ENCODE measurements around the gene SNAP29.

- PRO-cap, 4 experiments, result peak in 1 of 4 experiments; most common minus-strand start chr22:20697704 (in 1)
- RAMPAGE, long total RNA, 4 experiments, result no peak in any of the 4 experiments
These were observed 76.5 kb upstream of the SERPIND1 start for GRCh38 chr22:20697383-20697843.

- PRO-cap, 4 experiments, result peak in 4 of 4 experiments; most common plus-strand start chr22:20702963 (in 4); most common minus-strand start chr22:20702835 (in 3)
- RAMPAGE, long total RNA, 4 experiments, result start-site peak on the plus strand in 4 of 4 experiments, at chr22:20702777-20702966 at its widest, 5 to 9 reads per replicate
These were observed 71.1 kb upstream of the SERPIND1 start for GRCh38 chr22:20702434-20703496.

DNA sequence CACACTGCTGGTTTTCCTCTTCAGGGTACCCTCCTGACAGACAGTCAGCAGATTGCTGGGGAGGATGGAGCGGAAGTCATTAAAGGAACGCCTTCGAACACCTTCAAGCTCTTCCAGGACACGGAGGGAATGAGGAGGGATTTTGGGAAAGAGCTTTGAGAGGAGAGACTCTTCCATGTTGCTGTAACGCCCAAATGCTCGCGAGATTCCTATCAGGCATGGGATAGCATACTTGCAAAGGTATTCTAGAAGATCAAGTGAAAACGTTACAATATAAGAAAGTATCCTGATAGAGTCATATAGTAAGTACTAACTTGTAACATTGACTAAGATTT, 39.0 kb downstream of the PI4KA start:
- PRO-cap, 4 experiments, result no peak in any of the 4 experiments
- RAMPAGE, long total RNA, 4 experiments, result no peak in any of the 4 experiments

- PRO-cap, 4 experiments, result peak in 4 of 4 experiments; most common plus-strand start chr22:20859006 (in 3)
- RAMPAGE, long total RNA, 4 experiments, result start-site peak on the plus strand in 4 of 4 experiments, at chr22:20859010-20859095 at its widest, 745 to 1,135 reads per replicate
These were observed at the start of gene SNAP29 for GRCh38 chr22:20858940-20859562. Gene SNAP29, plus strand, starts transcription at chr22:20859007.

DNA sequence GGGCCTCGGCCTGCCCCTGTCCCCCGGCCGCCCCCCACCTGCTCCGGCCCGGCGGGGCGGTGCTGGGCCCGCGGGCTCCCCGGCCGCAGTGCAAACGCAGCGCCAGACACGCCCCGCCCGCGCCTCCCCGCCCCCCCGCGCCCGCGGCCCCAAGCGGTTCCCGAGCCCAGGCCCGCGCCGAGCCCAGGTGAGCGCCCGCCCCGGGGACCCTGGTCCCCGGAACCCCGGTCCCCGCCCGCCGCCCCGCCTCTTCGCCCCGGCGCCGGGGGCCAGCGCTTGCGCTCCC, 2.1 kb upstream of the AIFM3 start:
- PRO-cap, 4 experiments, result no peak in any of the 4 experiments
- RAMPAGE, long total RNA, 4 experiments, result no peak in any of the 4 experiments

- PRO-cap, 4 experiments, result no peak in any of the 4 experiments
- RAMPAGE, long total RNA, 4 experiments, result no peak in any of the 4 experiments
These were observed 1.3 kb upstream of the P2RX6 start for GRCh38 chr22:21013647-21014023.

- PRO-cap, 4 experiments, result no peak in any of the 4 experiments
- RAMPAGE, long total RNA, 4 experiments, result no peak in any of the 4 experiments
These were observed 57.0 kb downstream of the LRRC74B start for GRCh38 chr22:21102631-21103275.

DNA sequence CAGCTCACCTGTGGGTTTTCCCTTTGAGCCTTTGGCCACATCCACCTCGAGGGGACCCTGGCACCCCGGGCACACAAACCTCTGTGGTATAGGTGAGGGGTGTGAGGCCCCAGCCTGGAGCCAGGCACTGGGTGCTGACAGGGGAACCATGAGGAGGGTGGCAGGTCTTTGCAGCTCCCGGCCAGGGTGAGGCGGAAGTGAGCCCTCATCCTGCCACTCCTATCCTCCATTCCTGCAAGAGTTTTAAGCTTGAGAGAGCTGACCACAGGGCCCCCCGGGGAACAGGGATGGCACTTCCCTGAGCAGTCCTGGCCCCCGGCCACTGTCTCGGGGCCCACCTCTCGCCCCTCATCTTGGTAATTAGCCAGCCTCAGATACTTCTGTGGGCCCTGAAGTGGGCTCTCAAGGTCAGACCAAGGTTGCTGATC, 19.1 kb upstream of the TMEM191C start:
- PRO-cap, 4 experiments, result no peak in any of the 4 experiments
- RAMPAGE, long total RNA, 4 experiments, result no peak in any of the 4 experiments

- PRO-cap, 4 experiments, result no peak in any of the 4 experiments
- RAMPAGE, long total RNA, 4 experiments, result no peak in any of the 4 experiments
These were observed 9.3 kb downstream of the YDJC start for GRCh38 chr22:21620366-21621013.

- PRO-cap, 4 experiments, result no peak in any of the 4 experiments
- RAMPAGE, long total RNA, 4 experiments, result no peak in any of the 4 experiments
These were observed 6.4 kb downstream of the YDJC start for GRCh38 chr22:21623077-21624079.

DNA sequence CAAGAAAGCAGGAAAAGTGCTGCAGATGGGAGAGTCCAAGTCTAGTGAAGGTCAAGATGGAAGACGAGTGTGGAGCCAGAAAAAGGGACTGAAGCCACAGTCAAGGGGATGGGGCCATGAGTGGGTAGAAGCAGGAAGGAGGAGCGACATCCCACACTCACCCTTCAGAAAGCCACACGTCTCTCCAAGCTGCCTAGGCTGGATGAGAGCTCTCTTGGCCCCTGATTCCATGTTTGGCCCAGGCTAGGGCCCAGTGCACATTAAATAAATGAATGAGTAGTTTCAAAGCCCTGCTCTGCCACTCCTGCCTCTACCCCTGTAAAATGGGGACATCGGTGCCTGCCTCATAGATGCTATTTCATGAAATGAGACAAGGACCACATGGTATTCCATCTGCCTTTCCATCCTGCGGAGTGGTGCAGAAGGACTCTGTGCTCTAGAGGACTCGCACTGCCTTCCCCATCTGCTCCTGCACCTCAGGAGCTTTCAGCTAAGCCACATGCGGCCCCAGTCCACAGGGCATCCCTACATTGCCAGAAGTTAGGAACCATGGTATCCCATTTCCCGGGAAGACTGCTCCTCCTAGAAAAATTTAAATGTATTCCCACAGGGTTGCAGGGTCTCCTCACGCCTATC, 2.8 kb downstream of the YDJC start:
- PRO-cap, 4 experiments, result no peak in any of the 4 experiments
- RAMPAGE, long total RNA, 4 experiments, result no peak in any of the 4 experiments

- PRO-cap, 4 experiments, result no peak in any of the 4 experiments
- RAMPAGE, long total RNA, 4 experiments, result no peak in any of the 4 experiments
These were observed 8.8 kb upstream of the PPIL2 start for GRCh38 chr22:21656955-21657373.

- PRO-cap, 4 experiments, result no peak in any of the 4 experiments
- RAMPAGE, long total RNA, 4 experiments, result no peak in any of the 4 experiments
These were observed 25.4 kb upstream of the YPEL1 start for GRCh38 chr22:21760504-21761807.

GRCh38 chr22:21776906-21777436, 41.4 kb upstream of the YPEL1 start:
- PRO-cap, 4 experiments, result peak in 2 of 4 experiments; most common minus-strand start chr22:21777059 (in 2)
- RAMPAGE, long total RNA, 4 experiments, result no peak in any of the 4 experiments

GRCh38 chr22:22046399-22046866, 63.8 kb upstream of the TOP3B start:
- PRO-cap, 4 experiments, result peak in 2 of 4 experiments; most common minus-strand start chr22:22046497 (in 2)
- RAMPAGE, long total RNA, 4 experiments, result start-site peak on the minus strand in 2 of 4 experiments, at chr22:22046471-22046647 at its widest, 5 to 19 reads per replicate

DNA sequence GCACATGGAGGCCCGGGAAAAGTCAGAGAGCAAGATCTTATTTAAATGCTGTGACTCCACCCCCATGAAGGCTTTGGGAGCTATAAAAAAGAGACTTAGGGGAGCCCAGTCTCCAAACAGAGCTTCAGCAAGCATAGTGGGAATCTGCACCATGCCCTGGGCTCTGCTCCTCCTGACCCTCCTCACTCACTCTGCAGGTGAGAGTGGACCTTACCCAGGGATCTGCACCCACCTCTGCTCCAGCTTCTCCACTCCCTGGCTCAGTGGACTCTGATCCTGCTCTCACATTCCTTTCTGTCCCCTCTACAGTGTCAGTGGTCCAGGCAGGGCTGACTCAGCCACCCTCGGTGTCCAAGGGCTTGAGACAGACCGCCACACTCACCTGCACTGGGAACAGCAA, 29.9 kb upstream of the VPREB1 start:
- PRO-cap, 4 experiments, result no peak in any of the 4 experiments
- RAMPAGE, long total RNA, 4 experiments, result start-site peak on the plus strand in 4 of 4 experiments, centred at positions 112 to 121 of the sequence, 27 to 1,267 reads per replicate

- PRO-cap, 4 experiments, result peak in 1 of 4 experiments; most common plus-strand start chr22:22375849 (in 1); most common minus-strand start chr22:22375853 (in 1)
- RAMPAGE, long total RNA, 4 experiments, result start-site peak on the plus strand in 3 of 4 experiments, at chr22:22375983-22375991 at its widest, 34 to 194 reads per replicate
These were observed 131.1 kb downstream of the VPREB1 start for GRCh38 chr22:22375541-22376199.

- PRO-cap, 4 experiments, result no peak in any of the 4 experiments
- RAMPAGE, long total RNA, 4 experiments, result start-site peak on the plus strand in 3 of 4 experiments, at chr22:22409759-22409803 at its widest, 3,588 to 15,548 reads per replicate
These were observed 99.1 kb downstream of the ZNF280B start for GRCh38 chr22:22409275-22409959.

GRCh38 chr22:22450476-22450879, 58.1 kb downstream of the ZNF280B start:
- PRO-cap, 4 experiments, result peak in 1 of 4 experiments; most common plus-strand start chr22:22450770 (in 1); most common minus-strand start chr22:22450667 (in 1)
- RAMPAGE, long total RNA, 4 experiments, result no peak in any of the 4 experiments

DNA sequence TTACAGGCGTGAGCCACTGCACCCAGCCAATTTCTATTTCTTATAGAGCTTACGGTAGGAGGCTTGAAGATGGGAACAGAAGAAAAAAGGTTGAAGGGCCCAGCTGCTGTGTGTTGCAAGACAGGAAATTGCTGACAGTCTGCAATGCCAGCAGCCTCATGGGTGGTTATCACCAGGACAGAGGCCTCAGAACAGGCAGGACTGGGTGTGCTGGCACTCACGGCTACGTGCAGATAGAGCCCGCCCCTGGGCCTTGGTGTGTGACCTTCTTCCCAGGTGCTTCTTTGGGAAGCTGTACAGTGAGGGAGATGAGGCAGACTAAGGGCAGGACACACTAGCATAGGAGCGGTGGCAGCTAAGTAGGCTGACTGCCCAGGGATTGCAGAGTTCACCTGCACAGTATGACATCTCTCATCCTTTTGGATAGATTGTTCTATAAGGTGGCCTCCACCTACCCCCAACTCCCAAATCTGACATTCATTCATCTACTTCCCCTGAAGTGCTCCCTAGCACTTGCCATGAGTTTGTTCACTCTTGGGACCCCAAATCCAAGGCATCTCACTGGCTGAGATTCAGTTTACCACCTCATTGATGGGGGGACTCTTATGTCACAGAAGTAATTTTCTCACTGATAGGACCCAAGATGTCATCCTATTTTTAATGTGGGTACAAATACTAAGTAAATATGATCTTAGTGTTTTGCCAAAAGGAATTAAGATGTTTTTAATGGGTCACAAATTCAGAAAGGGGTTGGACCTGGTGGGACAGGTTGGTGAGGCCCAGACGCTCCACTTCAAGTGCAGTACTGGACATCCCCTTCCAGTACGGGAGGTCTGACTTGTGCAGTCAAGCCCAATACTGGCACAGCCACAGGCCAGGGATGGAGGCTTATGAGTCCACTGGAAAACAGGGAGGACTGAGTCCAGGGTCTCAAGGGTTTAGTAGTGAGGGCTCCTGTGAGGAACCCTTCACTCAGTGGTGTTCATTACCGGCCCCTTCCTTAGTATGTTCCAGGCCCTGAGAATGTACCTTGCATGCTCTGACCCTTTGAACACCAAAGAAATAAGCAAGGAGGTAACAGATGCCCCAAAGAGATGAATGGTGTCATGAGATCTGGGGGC, 12.2 kb downstream of the PRAME start:
- PRO-cap, 4 experiments, result no peak in any of the 4 experiments
- RAMPAGE, long total RNA, 4 experiments, result no peak in any of the 4 experiments